Endometrial microvascular endothelial cells (primary cell): ENCODE measurements around a stretch of chr1.

DNA sequence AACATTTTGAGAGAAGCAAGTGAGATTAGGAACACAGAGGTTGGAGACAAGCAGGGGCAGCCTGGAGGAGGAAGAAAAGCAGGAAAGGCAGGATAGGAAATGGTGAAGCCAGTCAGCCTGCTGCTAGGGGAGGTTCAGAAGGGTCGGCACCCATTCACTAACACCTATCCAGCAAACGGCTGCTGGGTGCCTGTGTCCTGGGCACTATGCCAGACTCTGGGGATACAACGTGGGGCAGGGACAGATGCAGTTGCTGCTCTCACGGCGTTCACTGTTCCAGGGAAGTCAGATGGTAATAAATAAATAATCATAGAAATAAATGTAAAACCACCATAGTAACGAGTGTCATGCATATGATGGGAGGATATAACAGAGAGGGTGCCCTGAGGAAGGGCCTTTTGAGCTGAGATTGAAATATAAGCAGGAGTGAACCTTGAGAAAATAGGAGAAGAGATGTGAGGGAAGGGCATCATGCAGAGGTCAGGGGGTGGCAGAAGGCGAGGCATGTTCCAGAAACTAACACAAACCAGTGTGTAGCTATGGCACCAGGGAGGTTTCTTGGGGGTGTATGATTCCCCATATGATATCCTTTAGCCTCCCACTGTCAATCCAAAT is 6.8 kb downstream of the GPA33 start:
- RAMPAGE, long total RNA, result no peak

DNA sequence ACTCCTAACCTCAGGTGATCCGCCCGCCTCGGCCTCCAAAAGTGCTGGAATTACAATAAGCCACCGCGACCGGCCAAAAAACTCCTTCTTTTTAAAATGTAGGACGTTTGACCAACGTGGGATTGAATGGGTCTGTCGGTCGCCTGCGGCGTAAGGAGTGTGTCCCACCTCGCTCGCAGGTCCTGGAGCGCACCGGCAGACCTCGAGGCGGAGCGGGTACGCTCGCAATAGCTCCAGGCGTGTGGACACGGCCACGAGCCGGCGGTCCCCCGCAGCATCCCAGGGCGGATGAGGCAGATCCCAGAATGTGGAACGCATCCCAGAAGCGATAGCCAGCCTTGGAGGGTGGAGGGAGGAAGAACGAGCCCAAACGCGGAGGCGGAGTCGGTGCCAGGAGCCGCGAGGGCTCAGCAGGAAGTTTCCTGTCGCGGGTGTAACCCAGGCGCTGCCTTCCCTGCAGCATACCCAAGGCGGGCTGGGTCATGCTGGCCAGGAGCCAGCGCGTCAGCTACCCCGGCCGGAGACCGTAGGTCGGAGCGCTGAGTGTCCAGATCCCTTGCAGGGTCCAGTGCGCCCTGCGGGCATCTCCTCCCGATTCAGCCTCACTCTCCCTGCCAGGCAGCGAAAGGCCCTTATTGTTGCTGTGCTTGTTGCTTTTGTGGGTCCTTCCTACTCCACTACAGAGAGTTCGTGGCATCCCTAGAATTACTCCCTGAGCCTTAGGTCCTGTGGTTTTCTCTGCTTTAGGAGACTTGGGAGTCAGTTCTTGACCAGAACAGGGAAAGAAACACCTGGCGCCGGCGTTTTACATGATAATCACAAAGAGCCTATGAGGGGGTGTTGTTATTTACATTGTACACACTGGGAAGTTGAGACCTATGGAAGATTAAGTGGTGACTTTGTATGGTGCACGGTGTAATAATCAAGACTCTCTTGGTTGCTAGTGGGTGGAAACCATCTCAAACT is 27.6 kb downstream of the STYXL2 start:
- RAMPAGE, long total RNA, result no peak

DNA sequence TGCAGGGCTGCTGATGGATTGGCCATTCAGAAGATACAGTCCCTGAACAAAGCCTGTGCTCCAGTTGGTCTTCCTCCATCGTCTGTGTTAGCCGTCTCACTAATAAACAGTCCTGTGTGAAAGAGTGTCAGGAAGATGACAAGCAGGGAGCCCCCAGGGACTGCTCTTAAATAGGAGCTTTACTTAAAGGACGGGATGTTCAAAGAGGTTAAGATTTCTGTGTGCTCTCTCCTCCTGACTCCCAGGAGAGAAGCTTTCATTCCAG is 43.4 kb downstream of the STYXL2 start:
- RAMPAGE, long total RNA, result no peak

GRCh38 chr1:167426479-167426867 is 91.9 kb downstream of the CD247 start:
- RAMPAGE, long total RNA, result no peak

- RAMPAGE, long total RNA, result no peak
These were observed 91.4 kb downstream of the CD247 start for GRCh38 chr1:167426868-167427317.

- RAMPAGE, long total RNA, result no peak
These were observed 32.2 kb downstream of the CD247 start for GRCh38 chr1:167485878-167486839.

GRCh38 chr1:167654913-167655345 is 24.9 kb downstream of the RCSD1 start:
- RAMPAGE, long total RNA, result no peak

GRCh38 chr1:167662858-167663346 is 32.9 kb downstream of the RCSD1 start:
- RAMPAGE, long total RNA, result no peak

- RAMPAGE, long total RNA, result no peak
These were observed 40.8 kb upstream of the MPZL1 start for GRCh38 chr1:167680945-167681485.

GRCh38 chr1:167706722-167707346 is 14.9 kb upstream of the MPZL1 start:
- RAMPAGE, long total RNA, result no peak

DNA sequence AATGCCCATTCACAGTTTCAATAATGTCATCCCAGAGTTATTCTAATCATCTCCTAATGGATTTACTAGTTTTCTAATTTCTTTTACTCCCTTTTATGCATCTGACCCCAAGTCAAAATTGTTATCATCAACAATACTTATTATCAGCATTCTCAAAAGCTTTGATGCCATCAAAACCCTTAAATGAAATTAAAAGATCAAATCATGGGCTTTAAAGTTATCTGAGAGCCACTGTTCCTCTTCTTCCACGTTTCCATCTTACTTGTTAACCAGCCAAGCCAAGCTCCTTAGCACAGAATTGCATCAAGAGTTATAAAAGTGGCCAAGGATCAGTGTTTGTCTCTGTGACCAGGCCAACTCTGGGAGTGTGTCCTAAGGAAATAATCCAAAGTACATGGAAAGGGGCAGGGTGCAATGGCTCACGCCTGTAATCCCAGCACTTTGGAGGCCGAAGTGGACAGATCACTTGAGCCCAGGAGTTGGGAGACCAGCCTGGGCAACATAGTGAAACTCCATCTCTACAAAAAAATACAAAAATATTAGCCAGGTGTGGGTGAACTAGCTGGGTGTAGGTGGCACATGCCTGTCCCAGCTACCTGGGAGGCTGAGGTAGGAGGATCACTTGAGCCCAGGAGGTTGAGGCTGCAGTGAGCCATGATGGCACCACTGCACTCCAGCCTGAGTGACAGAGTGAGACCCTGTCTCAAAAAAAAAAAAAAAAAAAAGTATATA is 10.0 kb upstream of the MPZL1 start:
- RAMPAGE, long total RNA, result no peak

GRCh38 chr1:167719555-167720642 is 1.9 kb upstream of the MPZL1 start:
- RAMPAGE, long total RNA, result no peak

DNA sequence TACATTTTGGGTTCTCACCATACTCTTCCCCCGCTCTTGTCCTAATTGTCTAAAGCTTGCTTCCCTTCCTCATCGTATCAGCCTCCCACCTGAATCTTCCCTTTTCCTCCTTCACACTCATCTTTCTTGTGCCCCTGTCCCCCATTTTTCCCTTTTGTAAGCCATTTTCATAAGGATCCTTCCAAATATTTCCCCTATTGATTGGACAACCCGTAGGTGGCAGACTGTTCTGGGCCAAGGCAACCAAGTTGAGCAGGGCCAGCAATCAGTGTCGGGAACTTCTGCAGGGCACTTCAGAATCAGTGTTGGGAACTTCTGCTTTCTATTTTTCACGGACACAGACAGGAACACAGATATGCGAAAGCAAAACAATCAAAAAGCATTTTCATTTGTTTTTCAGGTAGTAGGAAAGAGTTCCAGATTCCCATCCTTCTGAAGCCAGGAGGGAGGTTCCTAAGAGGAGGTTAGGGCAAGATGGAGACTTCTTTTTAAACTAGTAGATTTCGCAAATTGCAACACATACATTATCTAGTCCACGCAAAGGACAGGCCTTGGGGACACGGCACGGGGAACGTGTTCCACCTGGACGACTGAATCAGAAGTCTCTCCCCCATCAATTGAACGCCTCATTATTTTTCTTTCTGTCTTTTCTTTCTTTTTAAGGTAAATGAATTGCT is 715 bp upstream of the MPZL1 start:
- RAMPAGE, long total RNA, result no peak

GRCh38 chr1:167788442-167789572 is 67.0 kb downstream of the MPZL1 start:
- RAMPAGE, long total RNA, result no peak

DNA sequence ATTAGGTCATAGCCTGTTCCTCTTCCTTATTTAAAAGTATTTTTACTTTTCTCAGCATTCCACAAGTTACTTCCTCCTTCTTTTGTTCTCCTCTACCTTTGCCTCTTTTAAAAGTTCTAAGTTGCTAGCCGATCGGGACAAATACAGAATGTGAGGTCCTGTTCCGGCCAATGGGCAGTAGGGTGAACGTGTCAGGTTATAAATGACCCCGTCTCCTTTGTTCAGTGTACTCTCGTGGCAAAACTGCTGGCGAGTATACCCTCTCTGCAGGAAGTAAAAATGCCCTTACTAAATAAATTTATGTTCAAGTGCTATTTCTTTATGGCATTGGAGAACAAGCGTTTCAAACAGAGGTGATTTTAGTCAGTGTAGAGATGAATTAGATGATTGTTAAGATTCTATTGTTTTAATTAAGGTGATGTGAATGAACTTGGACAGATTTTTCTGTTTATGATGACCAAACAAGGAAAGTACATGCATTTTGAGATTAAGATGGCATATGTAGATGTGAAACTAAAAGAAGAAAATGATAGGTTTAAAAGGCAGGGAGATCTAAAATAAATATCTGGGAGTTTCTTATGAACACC is 2.4 kb downstream of the ADCY10 start:
- RAMPAGE, long total RNA, result no peak

- RAMPAGE, long total RNA, result no peak
These were observed 9.1 kb upstream of the GPR161 start for GRCh38 chr1:168145805-168146309.

DNA sequence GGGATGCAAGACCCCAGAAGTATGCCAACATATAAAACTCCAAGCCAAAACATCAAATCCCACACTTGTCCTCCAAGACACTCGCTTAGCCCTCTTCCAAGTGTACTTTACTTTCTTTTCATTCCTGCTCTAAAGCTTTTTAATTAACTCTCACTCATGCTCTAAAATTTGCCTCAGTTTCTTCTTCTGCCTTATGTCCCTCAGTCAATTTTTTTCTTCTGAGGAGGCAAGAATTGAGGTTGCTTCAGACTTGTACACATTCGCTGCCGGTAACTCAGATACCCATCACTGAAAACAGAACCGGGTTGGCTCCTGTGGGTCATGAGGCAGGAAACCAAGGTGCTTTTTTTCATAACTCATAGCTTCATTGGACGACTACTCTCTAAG is 82.1 kb downstream of the TBX19 start:
- RAMPAGE, long total RNA, result no peak

DNA sequence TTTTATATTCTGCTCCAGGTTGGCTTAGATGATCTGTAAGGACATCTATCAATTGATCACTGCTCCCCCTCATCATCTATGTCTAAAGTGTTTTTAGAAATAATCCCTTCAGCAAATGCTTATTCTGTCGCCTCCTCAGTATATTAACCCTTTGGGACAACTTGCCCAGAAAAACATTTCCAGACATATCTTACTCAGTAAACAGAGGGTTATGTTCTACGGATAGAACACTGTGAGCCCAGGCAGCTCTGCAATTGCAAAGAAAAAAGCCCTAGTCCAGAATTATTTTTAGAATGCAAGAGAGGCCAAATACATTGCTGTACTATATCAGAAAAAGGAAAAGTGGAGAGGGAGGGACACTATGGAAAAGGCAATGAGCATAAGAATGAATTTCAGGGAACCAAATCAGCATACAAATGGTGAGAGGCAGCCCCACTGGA is 115.9 kb downstream of the XCL2 start:
- RAMPAGE, long total RNA, result no peak

DNA sequence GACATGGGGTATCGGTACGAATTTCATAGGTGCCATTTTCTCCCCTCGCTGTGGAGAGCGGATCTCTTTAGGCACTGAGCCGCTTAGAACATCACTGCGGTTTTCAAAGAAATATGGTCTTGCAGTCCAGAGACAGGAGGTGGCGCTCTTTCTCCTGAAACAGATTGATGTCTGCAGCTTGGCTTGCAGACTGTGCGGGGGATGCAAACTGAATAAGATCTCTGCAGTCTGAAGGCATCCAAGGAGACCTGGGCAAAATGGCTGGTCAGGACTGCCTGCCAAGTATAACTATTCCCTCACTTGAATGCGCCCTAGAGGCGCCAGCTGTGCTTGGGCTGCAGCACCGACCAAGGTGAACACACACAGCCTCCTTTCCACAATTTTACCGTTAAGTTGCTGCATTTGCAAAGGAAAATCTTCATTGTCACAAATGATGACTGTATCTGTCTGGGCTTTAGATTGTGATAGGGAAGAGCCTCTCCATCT is 103.9 kb downstream of the XCL2 start:
- RAMPAGE, long total RNA, result no peak

GRCh38 chr1:169527886-169528277 is 42.1 kb upstream of the SLC19A2 start:
- RAMPAGE, long total RNA, result no peak